ENCODE measurements around the gene EVPLL.

DNA sequence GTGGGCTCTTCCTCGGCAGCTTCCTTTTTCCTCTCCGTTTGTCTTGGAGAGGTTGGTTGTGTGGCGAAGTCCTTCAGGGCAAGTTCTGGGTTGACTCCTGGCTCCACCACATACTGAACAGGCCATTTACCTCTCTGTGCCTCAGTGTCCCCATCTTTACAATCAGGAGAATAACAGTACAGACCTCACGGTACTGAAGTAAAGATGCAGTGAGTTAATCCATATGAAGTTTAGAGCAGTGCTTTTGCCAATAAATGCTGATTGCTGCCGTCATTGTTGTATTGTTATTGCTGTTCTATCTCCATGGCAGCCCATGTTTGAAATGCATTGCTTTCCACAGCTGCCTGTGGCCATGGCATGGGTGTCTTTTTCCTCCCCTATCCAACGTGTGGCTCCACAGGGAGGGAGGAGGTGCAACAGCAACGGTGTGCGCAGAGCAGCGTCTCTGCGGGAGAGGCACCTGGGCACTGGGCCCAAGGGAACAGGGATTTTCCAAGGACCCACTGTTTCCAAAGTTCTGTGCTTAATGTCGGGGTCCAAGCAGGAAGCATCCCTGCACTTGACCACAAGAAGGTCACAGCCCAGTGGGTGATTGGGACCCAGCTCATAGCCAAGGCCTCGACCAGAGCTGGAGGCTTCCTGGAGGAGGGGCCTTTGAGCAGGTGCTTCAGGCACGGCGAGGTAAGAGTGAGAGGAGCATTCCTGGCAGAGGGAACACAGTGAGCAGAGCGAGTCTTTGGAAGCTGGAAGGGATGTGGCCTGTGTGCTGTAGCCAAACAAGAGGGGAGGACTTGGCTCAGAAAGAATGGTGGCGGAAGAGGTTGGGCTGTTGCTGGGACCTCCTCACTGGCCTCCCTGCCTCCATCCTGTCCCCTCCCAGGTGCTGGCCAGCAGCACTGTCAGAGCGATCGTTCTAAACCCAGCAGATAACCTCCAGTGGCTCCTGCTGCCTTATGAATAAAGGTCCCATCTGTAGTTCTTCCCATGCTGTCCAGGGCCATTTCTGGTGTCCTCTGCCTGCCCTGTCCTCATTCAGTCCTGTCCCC, 3.8 kb downstream of the RAI1 start:
- PRO-cap, result no peak

DNA sequence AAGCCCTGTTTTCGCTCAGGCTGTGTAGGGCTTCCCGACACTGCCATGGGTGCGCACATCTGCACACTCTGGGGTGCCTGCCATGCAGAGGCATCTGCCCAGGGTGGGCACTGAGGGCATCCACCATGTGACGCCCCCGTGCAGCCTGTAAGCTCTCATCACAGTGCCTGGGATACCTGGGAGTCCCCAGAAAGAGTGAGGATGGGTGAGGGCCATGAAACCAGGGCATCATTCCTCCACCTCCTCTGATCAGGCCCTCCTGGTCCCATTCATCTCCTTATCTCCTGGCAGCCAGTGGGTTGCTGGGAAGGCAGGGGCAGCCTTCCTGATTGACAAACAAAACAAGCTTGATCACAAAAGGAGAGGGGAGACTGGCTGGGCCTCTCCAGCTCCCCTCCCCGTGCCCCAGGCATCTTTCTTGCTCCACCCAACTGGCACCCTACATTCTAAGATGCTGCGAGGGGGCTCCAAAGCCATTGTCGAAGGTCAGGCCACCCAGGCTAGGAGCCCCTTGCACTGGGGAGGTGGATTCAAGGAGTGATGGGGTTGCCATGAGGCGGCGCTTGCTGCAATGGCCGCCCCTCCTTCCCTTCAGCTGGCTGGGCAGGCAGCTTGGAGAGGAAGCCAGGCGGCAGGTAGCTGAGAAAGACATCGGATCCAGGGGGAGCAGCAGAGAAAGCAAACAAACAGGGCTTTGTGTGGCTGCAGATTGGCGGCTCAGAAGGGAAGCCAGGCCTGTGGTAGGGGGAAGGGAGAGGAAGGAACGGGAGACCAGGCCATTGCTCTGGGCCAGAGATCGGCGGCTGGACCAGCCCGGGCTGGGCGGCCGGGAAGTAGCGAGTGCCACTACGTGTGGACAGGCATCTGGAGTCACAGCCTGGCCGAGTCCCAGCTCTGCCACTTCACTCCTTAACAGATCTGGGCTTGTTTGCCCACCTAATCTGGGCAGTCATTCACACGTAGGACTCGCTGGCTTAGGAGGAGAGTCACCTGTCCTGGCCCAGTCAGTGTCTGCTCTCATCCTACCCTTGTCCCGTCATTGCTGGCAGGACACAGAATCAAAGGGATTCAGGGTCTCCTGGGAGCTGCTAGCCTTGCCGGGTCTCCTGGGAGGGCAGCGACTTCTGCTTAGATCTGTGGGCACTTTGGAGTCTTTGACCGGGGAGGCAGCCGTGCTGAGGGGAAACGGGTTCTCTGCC, 12.2 kb downstream of the RAI1 start:
- PRO-cap, result unidirectional peak, plus-strand start at position 1,061 of the sequence

GRCh38 chr17:17701296-17701678, 20.0 kb downstream of the RAI1 start:
- PRO-cap, result no peak

DNA sequence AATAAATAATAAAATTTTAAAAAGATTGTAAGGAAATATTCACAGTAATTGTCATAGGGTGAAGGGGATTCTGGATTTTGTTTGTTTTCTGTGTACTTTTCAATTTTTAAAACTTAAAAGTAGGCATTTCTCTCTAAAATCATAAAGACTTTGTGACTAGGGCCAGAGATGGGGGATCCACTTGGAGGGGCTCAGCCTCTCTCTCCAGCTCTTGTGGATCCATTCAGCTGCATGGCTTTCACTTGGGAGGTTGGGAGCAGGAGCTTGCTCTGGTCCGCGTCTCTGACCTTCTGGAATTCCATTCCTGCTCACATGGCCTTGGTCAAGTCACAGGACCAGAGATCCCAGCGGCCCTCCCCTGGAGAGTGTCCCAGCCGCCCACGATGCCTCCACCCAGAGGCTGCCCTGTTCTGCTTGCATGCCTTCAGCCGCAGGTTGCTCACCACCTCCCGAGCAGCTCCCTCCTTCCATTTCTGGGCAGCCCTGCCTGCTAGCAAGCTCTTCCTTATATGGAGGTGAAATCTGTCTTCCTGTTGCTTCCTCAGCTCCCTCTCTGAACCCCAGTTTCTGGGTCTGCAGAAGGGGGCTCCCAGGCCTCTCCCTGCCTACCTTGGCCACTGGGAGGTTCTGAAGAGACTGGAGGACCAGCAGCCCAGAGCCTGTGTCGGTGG, 32.5 kb downstream of the RAI1 start:
- PRO-cap, result bidirectional peak, plus-strand start at position 366 of the sequence, minus-strand start at position 292 of the sequence

DNA sequence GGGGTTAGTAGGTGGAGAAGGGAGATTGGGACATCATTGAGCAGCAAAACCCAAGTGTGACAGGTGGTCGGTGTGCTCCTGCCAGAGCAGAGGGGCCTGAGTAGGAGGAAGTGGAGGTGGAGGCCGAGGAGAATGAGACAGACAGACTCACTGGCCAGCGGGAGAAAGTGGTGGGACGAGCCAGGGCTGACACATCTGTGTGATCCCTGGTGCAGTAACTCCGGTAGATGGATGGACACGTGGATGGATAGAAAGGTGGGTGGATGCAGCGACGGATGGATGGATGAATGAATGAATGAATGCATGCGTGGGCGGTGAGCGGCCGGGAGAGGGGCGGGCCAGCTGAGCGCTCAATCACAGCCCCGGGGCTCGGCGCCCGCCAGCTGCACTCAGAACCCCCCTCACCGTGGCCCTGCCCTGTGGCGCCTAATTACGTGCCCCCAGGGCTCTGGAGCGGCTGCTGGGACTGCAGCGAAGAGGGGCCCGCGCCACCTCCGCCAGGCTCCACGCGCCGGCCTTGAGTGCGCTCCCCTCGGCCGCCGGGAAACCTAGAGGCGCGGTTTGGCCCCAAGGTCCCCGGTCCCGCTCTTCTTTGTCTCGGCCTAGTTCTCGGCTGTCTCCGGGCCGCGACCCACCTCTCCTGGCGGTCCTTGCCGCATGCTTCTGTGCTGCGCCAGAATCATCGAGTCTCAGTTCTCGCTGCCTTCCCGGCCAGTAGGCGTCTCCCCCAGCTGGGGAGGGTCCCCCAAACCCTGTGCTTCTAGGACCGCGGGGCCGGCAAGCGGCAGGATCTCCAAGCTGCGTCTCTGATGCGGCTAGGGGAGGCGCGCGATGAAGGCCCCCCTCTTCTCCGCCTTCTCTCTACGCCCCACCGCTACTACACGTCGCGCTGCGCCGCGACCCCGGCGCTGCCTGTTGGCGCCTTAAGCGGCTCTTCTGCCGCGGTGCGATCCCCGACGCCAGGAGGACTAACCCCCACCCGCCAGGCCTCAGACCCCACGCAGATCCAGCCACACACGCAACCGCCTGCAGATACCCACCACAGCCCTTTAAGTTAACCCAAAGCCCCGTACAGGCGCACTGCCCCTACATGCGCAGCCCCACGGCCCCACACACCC, 41.1 kb downstream of the RAI1 start:
- PRO-cap, result no peak

DNA sequence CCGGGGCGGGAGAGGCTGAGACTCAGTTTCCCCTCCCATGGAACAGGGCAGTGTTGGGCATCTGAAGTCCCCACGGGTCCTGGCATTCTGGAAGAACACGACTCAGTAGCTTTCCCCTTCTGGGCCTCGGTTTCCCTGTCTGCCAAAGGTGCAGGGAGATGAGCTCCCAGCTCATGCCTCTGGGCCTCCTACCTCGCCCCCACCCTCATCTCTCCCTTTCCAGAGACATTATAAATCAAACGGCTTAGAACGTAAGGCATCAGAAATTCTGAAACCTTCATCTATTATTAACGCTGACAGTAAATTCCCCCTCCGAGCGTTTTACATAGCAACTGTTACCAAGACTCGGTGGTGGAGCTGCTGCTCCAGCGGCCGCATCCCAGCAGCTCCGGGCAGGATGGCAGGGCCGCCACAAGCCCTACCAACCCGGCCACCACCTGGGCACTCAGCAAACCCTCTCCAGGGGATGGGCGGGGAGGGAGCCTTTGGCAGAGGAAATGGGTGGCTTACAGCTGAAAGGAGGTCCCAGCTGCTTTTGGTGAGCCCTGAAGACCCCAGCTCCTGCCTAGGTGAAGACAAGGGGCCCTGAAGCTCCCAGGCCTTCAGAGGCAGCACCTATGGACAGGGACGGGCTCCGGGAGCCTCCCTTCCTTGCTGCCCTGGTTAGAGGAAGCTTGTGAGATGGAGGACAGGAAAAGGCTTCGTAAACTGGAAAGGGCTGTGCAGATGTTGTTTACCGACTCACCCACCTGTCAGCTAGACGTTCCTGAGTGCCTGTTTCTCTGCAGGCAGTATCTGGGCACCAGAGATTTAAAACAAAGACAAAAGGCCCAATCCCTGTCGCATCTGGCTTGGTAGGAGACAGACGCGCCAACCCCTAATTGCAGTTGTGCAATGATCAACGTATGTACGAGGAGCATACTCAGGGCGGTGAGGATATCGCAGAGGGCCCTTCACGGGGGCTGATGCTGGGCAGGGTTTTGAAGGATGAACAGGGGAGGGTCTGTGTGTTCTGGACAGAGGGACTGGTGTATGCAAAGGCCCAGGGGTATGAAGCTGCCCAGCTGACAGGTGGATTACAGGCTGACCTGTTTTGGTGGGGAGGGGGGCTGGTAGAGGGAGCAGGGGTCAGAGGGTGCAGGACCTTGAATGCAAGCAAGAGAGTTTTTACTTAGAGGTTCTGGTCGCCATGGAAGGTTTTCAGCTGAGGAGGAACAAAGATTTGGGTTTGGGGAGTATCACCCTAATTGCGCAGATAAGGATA, 77.0 kb downstream of the RAI1 start:
- PRO-cap, result no peak

DNA sequence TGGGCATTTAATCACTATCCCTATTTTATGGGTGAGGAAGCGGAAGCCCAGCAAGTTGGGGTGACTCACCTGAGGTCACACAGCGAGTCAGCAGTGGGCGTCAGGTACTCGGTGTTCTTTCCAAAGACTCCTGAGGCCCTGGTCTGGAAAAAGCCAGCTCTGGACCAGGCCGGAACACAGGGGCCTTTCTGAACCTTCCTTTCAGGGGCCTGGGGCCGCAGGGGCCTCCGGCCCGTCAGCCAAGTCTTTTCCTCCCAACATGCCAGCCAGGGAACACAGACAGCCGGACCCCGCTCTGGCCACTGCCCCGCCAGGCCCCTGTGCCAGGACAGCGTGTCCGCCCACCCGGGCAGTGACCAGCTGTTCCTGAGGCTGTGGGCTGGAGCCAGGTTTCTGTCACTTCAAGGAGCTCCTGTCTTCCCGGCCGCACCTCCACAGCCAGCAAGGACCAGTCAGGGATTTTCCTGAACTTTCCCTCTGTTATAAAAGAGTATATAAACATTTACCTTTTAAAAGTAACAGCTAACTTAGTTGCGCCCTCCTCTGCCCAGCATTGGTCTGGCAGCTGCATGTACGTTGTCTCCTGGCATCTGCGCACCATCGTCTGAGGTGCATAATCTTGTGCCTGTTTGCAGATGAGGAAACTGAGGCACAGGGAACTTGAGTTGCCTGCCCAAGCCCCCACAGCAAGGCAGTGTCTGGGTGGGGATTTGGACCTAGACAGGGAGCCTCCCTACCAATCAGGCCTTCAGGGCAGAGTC, 62.4 kb downstream of the SREBF1 start:
- PRO-cap, result no peak

DNA sequence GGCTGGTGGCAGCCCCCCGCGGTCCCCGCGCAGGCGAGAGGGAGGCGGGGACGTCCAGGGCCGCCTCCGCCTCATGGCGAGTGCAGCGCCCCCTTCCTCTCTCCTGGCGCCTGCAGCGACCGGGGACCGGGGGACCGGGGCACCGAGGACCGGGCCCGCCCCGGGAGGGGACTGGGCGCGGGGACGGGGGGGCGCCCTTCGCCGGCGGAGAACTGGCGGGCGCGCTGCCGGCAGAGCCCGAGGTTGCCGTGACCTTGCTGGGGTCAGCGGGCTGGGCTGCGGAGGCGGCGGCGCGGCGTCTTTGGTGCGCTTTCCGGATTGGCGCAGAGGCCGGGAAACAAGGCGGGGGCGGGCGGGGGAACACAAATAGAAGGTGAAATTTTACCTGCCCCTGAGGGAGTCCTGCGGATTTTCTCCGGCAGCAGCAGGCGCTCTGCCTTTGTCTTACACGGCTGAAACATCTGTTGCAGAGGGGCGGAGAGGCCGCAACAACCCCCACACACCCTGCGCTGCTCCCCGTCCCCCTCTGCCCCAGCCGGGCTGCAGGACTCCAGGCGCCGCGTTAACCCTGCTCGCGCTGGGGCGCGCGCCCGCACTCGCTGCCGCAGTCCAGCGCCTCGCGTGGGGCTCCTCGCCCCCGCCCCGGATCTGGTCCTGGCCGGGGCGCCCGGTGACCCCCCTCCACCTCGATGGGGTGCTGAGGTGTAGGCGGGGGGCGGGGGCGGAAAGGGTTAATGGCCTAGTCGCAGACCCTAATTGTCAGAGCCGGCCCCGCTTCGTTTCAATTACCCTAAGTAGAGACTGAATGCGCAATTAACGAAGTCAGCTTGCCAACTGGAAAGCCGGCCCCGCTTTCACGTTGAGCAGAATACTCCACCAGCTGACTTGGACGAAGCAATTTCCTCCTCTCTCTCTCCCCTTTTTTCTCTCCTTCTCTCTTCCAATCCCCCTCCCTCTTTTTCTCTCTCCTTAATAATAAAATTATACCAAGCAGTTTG, 53.4 kb downstream of the SREBF1 start:
- PRO-cap, result bidirectional peak, plus-strand start at position 395 of the sequence, minus-strand start at position 256 of the sequence

DNA sequence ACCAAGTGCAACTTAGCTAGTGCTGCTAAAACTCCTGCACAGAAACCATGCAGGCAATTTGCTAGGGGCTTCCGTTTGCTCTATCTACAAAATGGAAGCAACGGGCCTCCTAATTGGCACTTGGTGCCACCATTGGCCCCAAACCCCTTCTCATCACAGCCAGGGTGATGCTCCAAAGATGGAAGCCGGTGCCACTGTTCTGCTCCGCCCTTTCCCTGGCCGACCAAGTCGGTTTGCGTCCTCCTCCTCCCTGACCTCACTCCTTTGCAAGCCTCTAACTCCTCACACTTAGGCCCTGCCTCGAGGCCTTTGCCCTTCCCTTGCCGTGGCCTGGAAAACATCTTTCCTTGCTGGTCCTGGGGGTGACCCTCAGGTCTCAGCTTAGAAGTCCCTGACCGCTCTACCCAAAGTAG, 1.2 kb downstream of the SREBF1 start:
- PRO-cap, result no peak

GRCh38 chr17:17841685-17842264, 5.0 kb upstream of the SREBF1 start:
- PRO-cap, result no peak

GRCh38 chr17:18038051-18038773, 756 bp downstream of the ATPAF2 start:
- PRO-cap, result no peak

GRCh38 chr17:18070844-18071392, 16.8 kb upstream of the DRG2 start:
- PRO-cap, result no peak

DNA sequence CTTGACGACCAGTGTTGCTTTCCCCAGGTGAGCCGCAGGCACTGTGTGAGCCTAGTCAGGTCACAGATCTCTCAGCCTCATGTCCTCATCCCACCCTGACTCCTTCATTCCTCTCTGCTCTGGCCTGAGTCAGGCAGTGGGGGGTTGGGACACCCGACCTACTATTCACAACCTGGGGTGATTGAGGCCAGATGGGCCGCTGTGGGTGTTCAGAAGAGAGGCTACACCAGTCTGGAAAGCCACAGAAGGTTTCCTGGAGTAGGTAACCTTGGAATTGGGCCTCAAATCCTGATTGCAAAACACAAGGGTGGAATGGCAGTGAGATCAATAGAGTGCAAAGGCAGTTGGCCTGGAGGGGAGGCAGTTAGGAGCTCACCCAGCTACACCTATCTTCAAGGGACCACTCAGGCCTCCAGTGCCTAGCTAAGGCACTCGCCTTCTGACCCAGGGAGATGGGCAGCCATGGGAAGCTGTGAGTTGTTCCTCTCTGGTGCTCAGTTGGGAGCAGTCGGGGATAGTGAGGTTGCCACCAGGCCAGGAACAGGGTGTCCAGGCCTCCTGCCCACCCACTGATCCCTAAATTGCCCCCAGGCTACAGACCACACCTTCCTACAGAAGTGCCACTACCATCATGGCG, 29.8 kb downstream of the MYO15A start:
- PRO-cap, result no peak

DNA sequence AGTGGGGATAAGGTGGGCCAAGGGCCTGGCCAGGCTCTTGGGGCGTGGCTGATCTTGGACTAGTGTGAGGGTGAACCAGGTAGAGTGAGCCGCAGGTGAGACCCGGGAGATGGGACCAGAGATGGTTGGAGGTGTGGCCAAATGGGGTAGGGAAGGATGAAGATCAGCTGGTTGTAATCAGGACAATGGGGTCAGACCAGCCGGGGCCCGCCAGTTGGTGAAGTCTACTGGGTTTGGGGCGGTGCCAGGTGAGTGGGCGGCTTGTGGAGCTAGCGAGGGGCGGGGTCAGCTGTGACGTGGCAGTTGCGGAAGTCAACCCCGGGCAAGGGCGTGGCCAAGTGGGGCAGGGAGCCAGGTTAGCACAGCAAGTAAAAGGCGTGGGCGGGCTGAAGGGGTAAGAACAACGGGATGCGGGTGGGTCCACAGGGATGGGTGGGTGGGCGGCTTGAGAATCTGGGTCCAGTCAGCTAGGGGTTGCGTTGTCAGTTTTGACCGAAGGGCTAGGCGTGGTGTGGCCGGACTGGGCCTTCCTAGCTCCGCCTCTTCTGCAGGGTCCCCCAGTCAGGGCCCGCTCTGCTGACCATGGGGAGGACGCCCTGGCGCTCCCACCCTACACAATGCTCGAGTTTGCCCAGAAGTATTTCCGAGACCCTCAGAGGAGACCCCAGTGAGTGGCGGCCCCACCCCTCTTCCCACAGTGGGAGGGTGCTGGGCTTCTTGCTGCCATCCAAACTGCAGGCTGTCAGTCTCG, 25.5 kb upstream of the ALKBH5 start:
- PRO-cap, result bidirectional peak, plus-strand start at position 337 of the sequence, minus-strand start at position 226 of the sequence

DNA sequence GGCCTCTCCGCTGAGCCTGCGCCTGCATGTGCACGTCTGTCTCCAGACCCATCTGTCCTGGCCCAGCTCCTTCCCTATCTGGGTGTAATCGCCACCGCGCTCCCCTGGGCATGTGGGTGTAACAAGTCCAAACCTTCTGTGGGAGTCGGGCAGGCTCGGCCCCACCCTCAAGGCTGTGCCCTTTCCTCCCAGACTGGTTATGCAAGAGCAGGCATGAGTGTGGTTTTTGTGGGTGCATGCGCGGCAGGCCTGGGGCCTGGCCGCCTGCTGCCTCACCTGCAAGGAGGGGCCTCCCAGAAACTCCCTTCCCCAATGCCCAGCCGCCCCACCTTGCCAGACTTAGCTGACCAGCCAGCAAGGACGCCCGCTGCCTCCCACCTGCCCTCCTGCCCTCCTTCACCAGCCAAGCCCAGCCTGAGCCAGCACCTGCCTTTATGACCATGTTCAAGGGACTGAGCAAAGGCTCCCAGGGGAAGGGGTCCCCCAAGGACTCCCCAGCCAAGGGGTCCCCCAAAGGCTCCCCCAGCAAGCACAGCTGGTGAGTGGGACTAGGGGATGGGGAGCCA, at the start of gene EVPLL:
Gene EVPLL, plus strand, starts transcription at position 333 of the 566 bp plus-strand sequence.
- PRO-cap, result no peak

DNA sequence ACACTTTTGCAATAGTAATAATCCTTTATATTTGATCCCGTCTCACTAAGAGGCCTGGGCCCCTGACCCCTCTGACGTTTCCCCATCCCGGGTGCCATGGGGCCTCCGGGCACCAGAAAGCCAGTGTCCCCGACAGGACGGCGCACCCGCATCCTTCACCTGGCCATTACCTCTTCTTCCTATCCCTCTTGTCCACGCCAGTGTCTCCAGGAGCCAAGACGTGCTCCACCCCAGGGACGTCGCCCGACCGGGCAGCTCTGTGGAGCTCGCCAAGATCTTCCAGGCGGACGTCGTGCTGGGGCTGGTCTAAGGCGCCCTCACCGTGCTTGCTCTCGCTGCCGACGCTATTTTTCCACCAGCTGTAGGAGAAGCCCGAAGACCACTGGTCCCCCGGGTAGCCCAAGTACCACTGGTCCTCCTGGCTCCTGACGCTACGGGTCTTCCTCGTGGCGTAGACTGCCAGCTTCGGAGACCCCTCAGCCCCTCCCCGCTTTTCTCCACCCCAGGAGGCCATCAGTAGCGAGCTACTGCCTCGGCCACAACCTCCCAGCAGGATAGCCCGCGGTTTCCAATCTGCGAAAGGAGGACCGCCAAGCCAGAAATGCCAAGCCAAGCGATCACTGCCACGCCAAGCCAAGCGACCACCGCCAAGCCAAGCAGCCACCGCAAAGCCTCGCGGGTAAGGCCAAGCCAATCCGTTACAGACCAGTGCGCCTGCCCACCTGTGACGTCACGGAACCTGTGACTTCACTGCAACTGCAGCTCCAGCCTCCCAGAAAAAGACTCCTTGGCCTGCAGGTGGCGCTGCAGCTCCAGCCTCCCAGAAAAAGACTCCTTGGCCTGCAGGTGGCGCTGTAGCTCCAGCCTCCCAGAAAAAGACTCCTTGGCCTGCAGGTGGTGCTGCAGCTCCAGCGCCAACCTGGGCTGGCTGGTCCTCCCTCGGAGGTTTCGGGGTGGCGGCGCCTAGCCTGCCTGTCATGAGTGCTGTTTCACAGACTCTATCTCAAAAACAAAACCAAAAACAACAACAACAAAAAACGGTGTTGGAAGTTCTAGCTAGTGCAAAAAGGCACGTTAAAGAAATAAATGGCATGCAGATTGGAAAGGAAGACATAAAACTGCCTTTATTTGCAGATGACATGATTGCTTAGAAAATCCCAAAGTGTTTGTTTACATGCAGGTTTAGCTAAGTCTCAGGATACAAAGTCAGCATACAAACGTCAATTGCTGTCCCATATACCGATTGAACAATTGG, 18.8 kb downstream of the TBC1D28 start:
- PRO-cap, result unidirectional peak, minus-strand start at position 674 of the sequence

GRCh38 chr17:19111614-19112949, 15.3 kb upstream of the GRAPL start:
- PRO-cap, result unidirectional peak, plus-strand start at chr17:19112062

GRCh38 chr17:19254665-19255337, 17.6 kb downstream of the EPN2 start:
- PRO-cap, result no peak

DNA sequence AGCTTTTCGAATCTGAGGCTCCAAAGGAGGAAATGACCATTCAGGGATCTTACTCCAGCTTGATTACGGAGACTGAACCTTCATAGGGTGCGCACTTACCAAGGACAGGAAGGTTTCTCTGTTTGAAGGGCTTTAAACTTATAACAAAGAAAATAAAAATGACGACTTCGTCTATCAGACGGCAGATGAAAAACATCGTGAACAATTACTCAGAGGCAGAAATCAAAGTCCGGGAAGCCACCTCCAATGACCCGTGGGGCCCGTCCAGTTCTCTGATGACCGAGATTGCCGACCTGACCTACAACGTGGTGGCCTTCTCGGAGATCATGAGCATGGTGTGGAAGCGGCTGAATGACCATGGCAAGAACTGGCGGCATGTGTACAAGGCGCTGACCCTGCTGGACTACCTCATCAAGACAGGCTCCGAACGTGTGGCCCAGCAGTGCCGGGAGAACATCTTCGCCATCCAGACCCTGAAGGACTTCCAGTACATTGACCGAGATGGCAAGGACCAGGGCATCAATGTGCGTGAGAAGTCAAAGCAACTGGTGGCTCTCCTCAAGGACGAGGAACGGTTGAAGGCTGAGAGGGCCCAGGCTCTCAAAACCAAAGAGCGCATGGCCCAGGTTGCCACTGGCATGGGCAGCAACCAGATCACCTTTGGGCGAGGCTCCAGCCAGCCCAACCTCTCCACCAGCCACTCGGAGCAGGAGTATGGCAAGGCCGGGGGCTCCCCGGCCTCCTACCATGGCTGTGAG, 46.0 kb downstream of the EPN2 start:
- PRO-cap, result no peak

- PRO-cap, result no peak
These were observed 35.5 kb downstream of the RNF112 start for GRCh38 chr17:19446555-19446994.

All from left cardiac atrium (tissue), 1 donor.